Cardiac atrium fibroblast (primary cell): ENCODE measurements around a stretch of chr13.

GRCh38 chr13:50411407-50411942, 396.2 kb downstream of the KCNRG start:
- RAMPAGE, long total RNA, result no peak

DNA sequence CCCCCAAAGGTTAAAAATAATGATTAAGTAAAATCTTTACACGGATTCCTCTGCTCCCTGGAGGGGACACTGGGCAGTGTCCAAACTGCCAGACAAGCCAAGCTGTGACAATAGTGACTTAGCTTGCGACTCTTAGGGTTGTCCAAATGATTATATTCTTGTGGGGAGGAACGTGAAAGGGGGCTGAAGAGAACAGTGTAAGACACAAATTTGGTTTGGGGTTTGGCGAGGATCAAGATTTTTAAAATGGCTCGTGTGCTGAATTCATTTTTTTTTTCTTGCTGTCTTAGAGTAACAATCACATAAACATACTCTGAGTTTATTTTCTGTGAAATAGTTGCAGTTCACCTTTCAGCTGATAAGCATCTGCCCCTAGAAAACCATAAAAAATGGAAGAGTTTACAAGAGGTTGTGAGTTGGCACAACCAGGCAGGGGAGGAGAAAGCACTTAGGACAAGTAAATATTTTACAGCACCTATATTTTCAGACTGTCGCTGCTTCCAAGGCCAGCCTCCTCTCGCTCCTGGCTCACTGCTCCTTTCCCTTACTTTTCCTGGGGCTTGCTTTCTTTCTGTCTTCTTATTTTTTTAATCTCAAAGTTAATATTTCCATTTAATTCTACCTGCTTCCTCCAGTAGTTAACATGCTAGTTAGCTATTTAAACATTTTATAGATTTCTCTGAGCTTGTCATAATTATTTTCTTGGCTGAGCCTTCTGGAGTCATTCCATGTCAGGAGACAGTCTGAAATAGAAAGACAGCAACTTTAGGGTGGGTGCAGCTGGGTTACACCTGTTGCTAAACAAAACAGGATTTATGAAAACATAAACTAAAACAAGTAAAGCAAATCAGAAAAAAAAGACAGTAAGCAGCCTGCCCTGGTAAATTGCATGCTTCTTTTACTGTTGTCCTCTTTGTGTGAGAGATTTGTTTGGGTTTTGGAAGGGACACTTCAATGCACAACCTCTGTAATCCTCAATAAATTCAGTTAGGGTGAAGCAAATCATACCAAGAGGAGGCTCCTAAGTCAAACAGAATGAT, 330.2 kb downstream of the DLEU7 start:
- RAMPAGE, long total RNA, result no peak

GRCh38 chr13:51134690-51135401, 23.8 kb upstream of the C13orf42 start:
- RAMPAGE, long total RNA, result no peak

DNA sequence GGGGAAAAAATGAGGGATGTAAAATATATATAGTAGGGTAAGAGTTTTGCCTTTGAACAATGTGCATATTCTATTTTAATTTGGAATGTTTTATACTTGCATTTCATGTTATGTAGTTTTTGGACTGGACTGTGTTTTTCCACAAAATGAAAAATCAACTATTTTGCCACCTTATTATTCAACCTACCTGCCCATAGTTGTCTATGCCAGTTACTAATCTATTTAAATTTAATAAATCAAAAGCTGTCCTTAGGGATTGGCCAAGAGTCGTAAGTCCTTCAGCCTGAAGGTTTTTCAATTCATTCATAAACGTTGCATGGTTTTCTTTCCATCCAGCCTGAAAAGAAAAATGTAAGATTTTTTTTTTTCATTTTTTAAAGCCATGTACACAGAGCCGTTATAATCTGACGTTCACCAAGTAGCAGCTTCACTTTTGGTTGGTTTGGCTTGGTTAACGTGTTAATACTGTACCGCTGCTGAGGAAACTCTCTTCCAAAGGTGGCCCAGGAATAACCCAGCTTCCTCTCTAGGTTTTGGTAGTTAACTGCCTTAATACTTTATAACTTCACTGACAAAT, 1.9 kb downstream of the INTS6 start:
- RAMPAGE, long total RNA, result no peak

DNA sequence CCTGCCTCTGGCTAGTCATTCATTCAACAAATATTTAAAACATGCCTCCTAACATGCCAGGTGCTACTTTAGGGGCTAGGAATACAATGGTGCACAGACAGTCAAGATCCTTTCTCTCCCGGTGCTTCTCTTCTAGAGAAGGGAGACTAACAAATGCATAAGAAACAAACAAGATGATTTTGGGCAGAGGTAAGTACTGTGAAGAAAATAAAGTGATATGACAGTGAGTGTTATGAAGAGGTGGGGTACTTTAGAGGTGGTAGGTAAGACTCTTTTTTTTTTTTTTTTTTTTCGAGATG, 7.4 kb upstream of the WDFY2 start:
- RAMPAGE, long total RNA, result no peak

GRCh38 chr13:51589550-51590147, 5.4 kb downstream of the WDFY2 start:
- RAMPAGE, long total RNA, result no peak

DNA sequence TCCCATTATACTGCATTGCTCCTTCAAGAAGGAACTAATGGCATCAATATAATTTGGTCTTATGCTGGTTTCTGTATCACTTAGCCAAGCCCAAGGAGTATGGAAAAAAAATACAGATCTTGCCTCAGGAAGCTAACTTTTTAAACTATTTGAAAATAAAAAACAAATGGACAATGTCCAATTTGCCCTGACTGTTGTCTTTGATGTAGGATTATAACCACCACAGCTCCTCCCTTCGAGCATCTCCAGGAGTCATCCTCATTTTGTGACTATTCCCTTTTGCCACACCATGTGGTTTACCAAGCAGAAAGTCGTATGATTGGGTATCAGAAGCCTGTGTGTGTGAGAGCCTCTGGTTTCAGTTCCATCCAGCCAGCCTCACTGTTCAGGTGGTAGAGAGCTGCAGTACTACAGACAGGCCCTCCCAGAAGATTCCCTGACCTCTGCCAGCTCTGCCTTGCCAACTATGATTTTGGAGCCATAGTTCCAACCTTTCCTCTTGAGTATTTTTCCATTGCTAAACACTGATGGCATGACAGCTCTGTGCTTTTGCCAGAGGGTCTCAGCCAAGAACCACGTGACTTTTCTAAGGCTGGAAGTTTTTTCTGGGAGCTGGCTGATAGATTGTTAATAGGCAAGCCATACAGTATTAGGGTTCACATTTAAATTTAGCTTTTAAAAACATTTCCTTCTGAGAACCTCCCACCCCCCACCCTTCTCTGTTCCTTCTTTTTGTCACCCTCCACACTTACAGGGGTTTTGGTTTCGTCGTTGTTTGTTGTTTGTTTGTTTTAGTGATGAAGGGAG, 82.5 kb downstream of the DHRS12 start:
- RAMPAGE, long total RNA, result no peak

DNA sequence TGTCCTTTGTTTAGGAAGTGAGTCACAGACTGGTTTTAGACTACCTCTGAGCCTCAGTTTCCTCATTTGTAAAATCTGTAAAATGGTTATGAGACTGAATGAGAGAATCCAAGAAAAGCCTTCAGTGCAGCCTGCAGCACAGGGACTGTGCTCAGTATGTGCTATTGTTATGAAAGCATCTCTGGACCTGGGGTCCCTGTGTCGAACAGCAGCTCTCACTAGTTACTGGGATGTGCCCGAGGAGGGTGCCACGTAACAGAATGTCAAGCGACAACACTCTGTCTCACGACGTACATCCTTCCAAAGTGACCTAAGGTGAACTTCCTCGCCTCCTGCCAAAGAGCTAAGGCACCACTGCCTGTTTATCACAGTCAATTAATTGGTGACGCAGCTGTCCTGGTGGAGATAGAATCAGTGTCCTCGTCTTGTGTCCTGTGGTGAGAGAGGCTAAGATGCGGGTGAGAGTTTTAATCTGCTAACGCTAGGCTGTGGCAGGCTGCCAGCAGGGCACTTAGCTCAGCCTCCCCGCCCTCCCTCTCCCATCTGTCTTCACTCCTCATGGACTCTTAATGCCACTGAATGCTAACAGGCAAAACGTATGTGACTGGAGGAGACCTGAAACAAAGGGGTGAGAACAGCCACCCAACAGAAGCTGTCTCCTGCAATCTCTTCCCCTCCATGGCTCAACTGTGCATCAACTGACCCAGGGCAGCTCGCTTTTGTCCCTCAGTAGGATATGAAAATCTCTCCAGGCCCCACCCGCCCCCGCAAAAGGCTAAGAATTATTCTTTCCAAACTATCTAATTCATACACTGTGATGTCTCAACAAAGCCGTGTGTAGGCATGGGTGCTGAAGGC, 17.9 kb downstream of the DHRS12 start:
- RAMPAGE, long total RNA, result no peak

- RAMPAGE, long total RNA, result no peak
These were observed 17.7 kb downstream of the TMEM272 start for GRCh38 chr13:51827158-51827790.

DNA sequence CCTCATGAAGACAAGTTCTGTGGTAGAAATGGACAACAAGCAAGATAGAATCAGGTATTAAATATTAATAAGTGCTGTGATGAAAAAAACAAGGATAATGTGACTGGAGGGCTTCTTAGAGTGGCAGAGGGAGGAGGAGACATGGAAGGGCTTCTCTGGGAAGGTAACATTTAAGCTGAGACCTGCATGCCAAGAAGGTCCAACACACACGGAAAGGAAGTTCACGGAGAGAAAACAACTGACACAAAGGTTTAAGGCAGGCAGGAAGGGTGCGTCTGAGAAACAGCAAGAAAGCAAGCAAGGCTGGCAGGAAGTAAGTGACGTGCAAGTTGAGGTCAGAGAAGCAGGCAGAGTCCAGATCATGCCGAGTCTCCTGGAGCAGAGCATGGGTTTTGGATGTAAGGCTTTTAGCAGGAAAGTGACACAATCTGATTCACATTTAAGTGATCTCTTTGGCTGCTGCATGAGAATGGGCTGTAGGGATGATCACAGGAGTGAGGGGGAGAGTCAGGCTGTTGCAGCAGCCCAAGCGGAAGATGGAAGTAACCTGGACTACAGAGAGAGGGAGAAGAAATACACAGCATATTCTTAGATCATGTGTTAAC, 60.5 kb downstream of the ATP7B start:
- RAMPAGE, long total RNA, result no peak

DNA sequence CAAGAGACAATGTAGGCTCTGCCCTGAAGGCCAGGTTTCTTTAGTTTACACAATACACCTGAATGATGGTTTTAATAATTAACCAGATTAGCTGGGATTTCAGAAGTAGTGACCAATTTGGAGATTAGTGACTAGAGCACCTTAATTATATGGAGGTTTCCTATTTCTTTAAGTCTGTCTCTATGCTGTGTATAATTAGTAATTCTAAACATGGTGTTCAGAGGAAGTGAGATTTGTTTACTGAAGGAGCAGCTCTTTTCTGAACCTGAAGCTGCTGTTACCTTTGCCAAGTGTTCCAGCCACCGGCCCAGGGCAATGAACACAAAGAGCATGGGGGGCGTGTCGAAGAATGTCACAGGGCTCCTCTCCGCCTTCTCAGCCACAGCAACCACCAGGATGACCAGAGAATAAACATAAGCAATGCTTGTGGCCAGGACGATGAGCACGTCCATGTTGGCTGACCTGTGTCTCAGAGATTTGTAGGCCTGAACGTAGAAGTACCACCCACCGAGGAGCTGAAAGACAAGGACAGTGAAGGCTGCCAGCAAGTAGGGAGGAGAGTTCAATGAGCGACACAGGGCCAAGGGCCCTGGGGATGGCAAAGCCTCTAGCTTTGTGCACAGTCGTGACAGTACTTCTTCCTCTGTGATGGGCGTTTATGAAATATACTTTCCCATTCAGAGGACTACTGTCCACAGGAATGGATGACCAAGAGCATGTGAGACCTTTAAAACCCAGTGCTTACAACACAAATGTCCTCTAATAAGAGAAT, 53.0 kb downstream of the ATP7B start:
- RAMPAGE, long total RNA, result no peak

DNA sequence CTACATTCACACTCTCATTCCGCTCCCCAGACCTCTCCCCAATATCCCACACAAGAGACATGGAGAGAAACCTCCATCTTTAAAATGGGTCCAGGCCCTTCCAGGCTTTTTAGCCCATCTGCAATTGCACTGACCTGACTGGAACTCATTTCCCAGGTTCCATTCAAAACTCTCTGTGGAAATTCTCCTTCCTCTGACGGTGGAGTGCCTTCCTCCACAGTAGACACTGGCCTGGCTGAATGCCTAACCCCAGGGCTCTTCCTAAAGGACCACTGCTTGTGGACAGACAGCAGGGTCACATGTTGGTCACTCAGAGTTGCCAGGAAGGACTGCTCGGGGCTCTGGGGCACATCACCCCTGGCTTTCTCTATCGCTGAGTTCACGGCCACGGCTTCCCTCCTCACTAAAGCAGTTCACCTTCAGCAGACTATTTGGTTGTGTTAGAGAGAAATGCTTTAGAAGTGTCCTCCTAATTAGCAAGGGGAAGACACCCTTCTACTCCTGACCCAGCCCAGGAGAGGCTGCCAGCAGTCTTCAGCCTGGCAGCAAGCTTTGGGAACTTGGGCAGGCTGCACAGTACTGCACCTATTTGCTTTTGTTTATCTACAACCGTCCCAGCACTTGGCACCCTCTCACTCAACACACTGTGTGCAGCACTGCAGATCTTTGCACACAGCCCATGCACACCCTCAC, 15.9 kb downstream of the ATP7B start:
- RAMPAGE, long total RNA, result no peak

GRCh38 chr13:52454389-52454865, 851 bp upstream of the CKAP2 start:
- RAMPAGE, long total RNA, result no peak

DNA sequence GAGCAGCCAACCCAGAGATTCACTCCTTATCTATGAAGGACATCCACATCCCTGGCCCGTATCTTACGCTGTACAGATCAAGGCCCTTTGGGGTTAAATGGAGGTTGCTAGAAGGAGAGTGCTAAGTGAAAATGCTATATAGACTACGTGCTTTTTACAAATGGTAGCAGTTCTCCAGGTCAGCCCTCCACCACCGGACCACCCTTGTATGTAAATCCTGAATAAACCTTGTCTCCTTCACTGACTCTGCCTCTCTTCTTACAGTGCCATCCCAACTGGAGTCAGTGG, 1.8 kb upstream of the SUGT1 start:
- RAMPAGE, long total RNA, result no peak

DNA sequence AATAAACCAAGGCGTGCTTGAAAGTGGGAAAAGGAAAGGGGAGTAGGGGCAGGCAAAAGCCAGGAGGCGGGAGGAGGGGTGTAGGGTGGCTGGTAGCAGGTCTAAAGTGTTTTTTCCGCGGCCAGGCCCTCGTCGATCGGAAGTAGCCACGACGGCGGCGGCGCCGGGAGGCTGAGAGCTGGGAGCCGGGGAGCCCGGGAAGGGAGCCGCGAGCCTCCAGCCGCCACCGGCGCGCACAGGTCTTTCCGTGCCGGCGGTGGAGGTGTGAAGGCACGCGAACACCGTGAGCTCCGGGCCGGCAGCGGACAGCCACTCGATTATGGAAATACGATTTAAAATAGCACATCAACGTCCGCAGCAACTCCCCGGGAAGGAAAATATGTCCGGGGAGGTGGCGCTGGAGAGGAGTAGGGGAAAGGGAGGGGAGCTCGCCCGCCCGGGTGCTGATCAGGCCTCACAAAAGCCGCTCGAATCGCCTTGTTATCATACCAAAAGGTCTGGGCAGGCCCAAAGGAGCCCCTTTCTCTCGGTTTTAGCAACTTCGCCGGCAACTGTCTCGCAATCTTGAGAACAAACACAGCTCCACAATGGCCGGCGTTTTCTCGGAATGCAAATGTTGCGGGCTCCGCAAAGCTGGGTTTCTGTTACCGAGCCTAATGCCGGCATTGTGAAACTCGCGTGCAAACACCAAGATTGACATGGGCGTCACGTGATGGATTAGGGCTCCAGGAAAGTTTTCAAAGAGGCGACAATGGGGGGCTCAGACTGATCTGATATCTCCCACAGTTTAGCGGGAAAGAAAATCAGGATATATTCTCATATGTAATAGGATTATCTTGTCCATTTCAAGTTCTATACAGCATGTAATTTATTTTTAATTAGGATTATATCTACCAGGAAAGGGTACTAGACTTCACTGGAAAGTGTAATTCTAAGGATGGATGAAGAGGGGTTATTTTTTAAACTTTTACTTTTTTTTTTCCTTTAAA, 3.0 kb upstream of the PCDH8 start:
- RAMPAGE, long total RNA, result no peak

DNA sequence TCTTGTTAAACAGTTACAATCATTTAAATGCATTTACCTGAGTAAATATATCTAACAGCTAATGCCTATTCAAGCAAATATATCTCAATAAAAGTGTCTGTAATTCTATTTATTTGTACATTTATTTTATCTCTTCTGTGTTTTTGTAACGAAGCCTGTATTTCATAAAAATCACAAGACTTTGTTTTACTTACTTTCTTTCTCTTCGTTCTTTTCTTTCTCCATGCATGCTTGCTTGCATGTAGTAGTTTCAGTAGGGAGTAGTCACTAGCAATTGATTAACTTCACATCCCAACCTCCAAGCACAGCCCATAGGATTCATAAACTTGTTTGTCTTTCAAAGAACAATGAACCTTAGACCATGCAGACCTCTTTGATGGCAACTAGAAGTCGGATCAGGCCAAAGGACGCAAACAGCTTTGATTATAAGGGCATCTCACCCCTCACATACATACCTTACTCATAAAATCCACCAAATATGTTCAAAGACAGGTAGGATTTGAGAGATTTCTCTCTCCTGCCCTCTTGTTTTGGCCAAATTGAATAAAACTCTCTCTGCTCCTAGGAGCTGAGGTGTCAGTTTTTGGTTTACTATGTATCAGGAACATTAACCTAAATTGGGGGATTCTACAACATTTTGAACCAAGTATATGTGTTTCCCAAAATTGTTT, 3.1 kb upstream of the PRR20A start:
- RAMPAGE, long total RNA, result no peak

DNA sequence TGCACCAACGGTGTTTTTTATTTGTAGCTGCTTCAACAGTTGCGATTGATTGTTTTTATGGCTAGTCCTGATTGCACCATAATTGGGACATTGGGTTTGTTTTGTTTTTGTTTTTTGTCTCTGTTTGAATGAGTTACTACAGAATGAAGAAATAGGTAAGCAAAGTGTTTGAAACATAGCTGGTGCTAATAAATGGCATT, 31.2 kb upstream of the PCDH17 start:
- RAMPAGE, long total RNA, result no peak

- RAMPAGE, long total RNA, result no peak
These were observed 155.6 kb downstream of the PCDH17 start for GRCh38 chr13:57786982-57787700.

DNA sequence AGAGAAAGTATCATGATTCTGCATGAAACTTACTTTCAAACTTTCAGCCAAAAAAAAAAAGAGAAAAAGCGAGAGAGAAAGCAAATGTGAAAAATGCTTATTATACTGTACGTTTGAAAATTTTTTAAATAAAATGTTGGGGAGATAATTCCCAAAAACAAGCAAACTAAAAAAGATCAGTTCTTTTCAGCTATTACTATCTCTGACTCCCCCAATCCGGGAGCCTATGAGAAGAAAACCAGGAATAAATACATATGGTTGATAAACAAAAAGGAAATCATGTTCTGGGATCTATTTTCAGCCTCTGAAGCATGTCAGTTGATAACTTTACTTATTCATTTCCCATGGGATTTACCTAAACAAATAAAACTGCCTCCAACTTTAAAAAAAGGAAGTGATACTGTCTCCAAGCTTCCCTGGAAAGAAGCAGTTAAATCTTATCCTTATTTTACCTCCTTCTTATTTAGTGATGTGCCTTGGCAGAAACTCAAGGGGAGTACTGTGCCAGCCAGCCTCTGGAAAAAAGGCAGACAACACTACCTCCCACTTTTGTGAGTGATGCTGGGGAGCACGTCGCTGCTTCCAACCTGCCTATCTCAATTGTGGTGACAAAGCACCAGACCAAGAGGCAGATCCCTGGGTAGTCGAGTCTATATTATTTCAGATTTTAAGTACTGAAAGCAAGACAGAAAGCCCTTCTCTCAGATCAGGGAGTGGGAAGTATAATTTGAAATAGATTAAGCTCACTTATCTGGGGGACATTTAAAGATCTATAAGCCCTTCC, 765.7 kb downstream of the DIAPH3 start:
- RAMPAGE, long total RNA, result no peak

GRCh38 chr13:60261444-60262032, 97.8 kb upstream of the DIAPH3 start:
- RAMPAGE, long total RNA, result no peak